Lower leg skin (tissue), 2 donors: Measurements from ENCODE around the gene SYNE2.

GRCh38 chr14:61562483-61563526 lies 132.5 kb upstream of the HIF1A start:
- PRO-cap = no peak
- RAMPAGE, long total RNA, 2 experiments = no peak in any of the 2 experiments

DNA sequence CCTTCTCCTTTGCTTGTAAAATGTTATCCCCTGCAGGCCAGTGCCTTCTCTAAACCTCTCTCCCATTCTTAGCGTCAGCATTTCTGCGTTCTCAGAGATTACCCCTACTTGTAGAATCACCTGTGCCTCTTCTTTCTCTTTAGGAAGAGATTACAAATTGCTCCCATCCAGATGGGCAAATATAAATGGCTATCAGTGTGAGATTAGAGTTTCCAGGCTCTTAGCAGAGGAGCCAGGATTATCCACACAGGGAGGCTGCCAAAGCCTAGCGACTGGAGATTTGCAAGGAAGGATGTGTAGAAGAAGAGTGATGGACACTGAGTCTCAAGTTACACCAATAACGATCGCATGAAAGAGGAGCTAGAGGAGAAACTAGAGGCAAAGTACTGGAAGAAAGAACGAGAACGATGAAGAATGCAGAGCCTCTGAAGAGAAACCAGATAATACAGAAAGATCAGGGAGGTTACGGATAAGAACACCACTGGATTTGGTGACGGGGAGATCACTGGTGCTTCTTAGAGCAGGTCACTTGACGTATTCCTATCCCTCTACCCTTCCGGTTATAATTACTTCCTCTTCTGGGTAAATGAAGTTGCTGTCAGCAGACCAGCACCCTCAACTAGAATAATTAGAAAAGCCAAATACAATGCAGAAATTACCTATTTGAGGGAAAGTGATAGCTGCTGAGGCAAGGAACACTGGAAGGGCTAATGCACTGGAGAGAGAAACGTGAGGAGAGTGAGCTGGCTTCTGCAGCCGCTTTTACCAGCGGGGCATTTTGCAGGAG lies 93.3 kb upstream of the HIF1A start:
- PRO-cap = no peak
- RAMPAGE, long total RNA, 2 experiments = no peak in any of the 2 experiments

- PRO-cap = no peak
- RAMPAGE, long total RNA, 2 experiments = no peak in any of the 2 experiments
These were observed 22.9 kb upstream of the SNAPC1 start for GRCh38 chr14:61739428-61739627.

DNA sequence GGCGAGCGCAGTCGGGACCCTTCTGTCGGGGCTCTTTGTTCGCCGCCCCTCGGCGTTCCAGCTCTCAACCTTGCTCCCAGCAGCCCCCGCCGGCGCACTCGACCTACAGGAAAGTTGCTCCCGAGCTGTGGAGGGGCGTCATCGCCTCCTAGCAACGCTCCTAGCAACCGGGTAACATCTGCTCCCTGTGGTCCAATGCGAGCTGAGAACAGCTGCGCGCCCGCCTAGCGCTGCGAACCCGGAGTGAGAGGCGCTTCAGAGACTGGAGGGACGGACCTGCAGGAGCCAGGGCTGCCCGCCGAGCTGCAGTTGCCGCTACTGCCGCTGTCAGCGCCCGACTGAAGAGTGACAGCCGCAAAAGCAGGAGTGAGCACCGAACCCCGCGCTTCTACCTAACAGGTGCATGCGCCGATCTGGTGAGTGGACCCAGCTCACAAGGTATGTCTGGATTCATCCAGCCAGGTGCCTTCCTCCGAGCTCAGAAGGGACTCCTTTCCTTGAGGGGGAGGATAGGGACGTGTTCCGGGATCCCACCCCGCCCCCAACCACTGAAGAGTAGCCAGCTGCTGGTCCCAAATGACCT lies 304.7 kb downstream of the SYT16 start:
- PRO-cap = no peak
- RAMPAGE, long total RNA, 2 experiments = no peak in any of the 2 experiments

- PRO-cap = unidirectional peak, minus-strand start at chr14:63205203
- RAMPAGE, long total RNA, 2 experiments = no peak in any of the 2 experiments
These were observed 748 bp downstream of the RHOJ start for GRCh38 chr14:63205050-63205331.

DNA sequence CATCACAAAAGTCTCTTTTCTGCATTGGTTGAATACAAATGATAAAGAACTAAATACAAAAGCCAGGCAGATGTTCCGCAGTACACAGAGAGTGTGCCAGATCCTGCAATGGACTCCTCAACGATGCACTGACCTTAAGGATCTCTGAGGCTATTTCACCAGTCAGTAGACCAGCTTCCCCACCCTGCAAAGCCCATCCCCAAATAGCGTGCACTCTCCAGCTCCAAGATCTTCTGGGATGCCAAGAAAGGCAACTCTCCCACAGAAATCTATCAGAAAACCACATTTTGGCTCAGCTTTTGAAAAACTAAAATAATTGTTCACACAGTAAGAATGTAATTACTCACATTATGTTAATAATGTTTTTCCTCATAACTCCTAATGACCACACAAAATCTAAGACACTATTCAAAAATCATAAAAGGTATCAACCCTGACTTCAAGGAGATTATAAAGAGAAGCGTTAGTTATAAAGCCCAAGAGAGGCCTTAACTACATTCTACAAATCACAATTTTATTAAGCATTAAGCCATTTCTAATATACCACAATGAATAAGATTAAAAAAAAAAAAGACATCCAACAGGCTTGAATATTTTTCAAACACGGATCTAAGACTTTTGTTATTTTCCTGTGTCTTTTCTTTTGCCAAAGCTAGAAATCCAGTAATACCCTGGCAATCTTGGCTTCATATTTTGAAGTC lies 90.3 kb downstream of the PPP2R5E start:
- PRO-cap = no peak
- RAMPAGE, long total RNA, 2 experiments = no peak in any of the 2 experiments

- PRO-cap = no peak
- RAMPAGE, long total RNA, 2 experiments = no peak in any of the 2 experiments
These were observed 11.9 kb downstream of the PPP2R5E start for GRCh38 chr14:63531230-63531702.

DNA sequence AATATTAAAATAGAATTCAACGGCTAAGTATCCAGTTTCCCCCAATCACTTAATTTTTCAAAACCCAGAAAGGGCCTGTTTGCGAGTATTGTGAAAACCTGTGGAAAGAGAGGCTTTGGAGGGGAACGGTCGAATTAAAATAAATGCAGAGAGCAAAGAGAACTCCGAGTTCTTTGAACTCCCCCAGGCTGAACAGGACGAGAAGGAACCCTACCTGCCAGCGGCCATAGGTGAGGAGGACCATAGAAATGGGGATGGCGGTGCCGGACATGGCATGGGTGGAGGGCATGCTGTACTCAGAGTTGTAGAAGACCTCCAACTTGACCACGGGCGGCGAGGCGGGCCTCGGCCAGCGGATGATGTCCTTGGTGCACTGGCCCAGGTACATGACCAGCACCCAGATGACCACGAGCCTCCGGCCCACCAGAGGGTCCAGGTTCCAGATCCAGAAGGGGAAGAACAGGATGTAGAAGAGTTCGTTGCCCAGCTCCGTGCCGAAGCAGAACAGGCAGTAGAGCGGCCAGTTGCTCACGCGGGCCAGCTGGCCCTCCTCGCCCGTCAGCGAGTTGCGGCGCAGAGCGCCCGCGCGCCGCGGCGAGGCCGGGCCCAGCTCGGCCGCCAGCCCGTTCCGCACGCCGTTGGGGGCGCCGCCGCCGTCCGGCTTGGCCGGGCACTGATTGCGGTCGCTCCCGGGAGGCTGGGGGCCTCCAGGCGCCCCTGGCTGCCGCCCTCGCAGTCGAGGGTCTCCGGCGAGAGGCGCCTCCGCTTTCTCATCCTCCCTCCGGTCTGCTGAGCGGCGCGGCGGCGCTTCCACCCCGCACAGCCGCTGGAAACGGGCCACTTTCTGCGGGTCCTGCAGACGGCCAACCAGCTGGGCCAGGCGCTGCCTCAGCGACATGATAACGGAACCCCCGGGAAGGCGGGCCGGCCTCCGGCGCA lies 549 bp downstream of the SGPP1 start:
- PRO-cap = no peak
- RAMPAGE, long total RNA, 2 experiments = no peak in any of the 2 experiments

GRCh38 chr14:63852724-63853687 lies at the start of gene SYNE2:
Gene SYNE2, plus strand, starts transcription at chr14:63853004.
- PRO-cap = bidirectional peak, plus-strand start at chr14:63853014, minus-strand start at chr14:63852882; unidirectional peak, plus-strand start at chr14:63853241; bidirectional peak, plus-strand start at chr14:63853455, minus-strand start at chr14:63853428
- RAMPAGE, long total RNA, 2 experiments = start-site peak on the plus strand in 2 of 2 experiments, at chr14:63852957-63853033 at its widest, 791 to 1,622 reads per replicate

- PRO-cap = no peak
- RAMPAGE, long total RNA, 2 experiments = start-site peak on the plus strand in 2 of 2 experiments, at chr14:64024310-64024442 at its widest, 98 to 255 reads per replicate
These were observed 171.2 kb downstream of the SYNE2 start for GRCh38 chr14:64024010-64024480.

DNA sequence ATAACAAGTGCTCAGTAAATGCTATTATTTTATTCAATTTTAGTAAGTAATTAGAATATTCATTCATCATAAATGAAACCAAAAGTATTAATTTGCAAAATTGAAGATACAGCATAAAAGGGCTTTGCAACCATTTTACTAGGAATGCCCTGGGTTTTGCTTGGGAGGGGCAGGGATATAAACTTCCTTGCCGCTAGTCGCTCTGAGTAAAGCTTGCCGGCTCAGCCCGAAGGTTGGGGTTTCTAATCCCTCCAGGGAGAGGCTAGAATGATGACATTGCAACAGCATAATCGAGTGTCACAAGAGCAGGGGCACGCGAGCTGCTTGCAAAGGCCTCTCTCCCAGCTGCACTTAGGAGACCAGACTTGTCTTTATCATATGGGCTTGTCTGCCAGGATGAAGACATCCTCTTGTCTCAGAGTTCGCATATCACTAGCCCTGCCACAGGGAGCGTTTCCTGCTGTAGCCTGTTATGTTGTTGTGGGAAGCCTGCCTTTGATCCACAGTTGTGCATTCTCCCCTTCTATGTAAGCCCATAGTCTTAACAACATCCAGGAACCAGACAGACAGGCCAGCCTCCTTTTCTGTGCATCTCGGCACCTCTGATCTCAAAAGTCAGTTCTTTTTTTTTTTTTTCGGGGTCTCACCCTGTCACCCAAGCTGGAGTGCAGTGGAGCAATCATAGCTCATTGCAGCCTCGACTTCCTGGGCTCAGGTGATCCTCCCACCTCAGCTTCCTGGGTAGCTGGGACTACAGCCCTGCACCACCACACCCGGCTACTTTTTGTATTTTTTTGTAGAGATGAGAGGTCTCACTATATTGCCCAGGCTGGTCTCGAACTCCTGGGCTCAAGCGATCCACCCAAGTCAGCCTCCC lies 179.9 kb downstream of the ESR2 start:
- PRO-cap = no peak
- RAMPAGE, long total RNA, 2 experiments = no peak in any of the 2 experiments

- PRO-cap = no peak
- RAMPAGE, long total RNA, 2 experiments = no peak in any of the 2 experiments
These were observed 73.6 kb downstream of the ESR2 start for GRCh38 chr14:64220325-64221124.

- PRO-cap = no peak
- RAMPAGE, long total RNA, 2 experiments = no peak in any of the 2 experiments
These were observed 72.5 kb downstream of the ESR2 start for GRCh38 chr14:64221648-64222044.

DNA sequence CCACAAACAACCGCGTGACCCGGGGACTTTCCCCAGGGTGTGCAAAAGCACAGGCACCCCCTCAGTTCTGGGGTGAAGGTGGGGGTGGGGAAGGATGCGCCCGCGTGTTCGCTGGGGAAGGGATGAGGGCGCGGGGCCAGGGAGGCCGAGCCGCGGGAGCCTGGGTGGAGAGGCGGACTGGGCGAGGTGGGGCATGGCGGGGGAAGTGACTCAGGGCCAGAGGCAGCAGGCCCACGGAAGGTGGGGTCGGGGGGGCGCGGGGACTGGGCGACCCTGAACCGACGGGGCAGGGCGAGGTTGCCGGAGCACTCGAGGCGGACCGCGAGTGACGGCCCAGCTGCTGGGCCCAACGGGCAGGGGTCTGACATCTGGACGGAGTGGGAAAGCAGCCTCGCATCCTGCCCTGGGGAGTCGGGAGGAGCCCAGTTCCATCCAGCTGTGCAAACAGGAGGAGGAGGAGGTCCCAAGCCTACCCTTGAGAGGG lies 418 bp upstream of the ZBTB25 start:
- PRO-cap = bidirectional peak, plus-strand start at position 328 of the sequence, minus-strand start outside the sequence
- RAMPAGE, long total RNA, 2 experiments = start-site peak on the plus strand in 1 of 2 experiments, centred at position 281 of the sequence, 18 reads per replicate

GRCh38 chr14:64507463-64508350 lies 3.1 kb downstream of the ZBTB1 start:
- PRO-cap = unidirectional peak, minus-strand start at chr14:64507564
- RAMPAGE, long total RNA, 2 experiments = no peak in any of the 2 experiments

DNA sequence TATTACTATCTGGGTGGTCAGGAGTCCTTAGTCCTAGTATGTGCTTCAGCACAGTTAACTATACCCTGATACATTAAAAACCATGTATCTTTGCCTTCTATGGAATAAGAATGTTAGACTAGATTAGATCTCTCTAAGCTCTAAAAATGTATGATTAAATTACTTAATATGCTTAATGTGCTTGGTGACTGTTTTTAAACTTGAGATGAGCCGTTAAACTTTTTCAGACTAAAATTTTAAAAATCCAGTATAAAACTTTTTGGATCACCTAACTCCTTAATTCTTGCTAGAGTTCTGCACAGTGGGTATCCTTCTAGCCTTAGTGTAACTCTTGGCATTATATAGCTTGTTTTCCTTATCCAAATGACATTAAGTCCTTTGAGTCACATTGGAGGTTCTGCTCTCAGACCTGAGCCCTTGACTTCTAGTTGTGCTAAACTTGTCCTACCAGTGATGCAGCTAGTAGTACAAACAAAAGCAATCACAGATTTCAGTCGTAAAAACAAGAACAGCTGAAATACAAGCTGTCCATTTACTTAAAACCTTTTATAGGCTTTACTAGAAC lies 10.3 kb downstream of the ZBTB1 start:
- PRO-cap = no peak
- RAMPAGE, long total RNA, 2 experiments = no peak in any of the 2 experiments

- PRO-cap = no peak
- RAMPAGE, long total RNA, 2 experiments = no peak in any of the 2 experiments
These were observed 2.4 kb downstream of the PLEKHG3 start for GRCh38 chr14:64706308-64707401.

- PRO-cap = no peak
- RAMPAGE, long total RNA, 2 experiments = no peak in any of the 2 experiments
These were observed 53.8 kb downstream of the PLEKHG3 start for GRCh38 chr14:64757723-64758730.

- PRO-cap = no peak
- RAMPAGE, long total RNA, 2 experiments = no peak in any of the 2 experiments
These were observed 62.5 kb downstream of the PLEKHG3 start for GRCh38 chr14:64766564-64767288.

DNA sequence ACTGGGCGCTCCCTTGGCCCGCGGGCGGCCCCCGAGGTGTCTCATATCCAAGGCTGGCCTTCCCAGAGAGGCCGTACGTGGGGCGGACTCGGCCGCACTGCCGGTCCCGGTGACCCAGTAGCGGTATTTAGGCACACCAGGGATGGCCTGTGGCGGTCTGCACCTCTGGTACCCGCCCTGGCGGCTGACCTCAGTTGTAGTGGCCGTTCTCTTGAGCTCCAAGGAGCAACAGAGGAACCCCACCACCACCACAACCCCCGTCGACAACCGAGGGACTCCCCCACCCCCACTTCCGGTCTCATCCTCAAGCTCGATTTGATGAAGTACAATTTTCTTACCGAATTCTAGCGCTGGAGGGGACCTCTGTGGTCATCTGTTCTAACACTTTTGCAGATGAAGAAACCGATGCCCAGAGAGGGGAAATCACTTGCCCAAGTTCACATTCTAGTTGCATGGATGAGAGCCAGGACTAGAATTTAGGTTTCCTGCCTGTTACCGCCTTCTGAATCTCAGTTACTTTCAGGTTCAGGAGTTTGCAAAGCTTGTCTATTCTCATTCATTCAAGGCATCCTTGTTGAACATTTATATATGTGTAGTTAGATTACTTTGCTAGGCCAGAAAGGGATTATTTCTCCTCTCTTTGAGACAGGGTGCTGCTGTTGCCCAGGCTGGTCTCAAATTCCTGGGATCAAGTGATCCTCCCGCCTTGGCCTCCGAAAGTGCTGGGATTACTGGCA lies 455 bp downstream of the CHURC1 start:
- PRO-cap = no peak
- RAMPAGE, long total RNA, 2 experiments = no peak in any of the 2 experiments